Mesenchymal stem cell of Wharton's jelly (primary cell): ENCODE data around the genes TMED10 and IFT43.

DNA sequence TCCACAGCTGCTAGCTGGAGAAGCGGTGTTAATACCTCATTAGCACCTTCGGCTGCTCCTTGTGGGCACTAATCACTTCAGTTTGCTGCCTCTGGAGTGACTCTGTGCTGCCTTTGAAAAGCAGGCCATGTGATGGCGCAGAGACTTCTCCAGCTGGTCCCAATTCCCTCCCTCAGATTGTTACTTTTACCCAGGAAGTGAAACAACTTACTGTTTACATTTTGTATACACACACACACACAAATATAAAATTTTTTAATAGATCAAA lies 41.4 kb upstream of the LTBP2 start:
- CAGE, long polyA plus RNA = no peak

GRCh38 chr14:74916891-74917457 lies 6.1 kb downstream of the RPS6KL1 start:
- CAGE, long polyA plus RNA = no peak

DNA sequence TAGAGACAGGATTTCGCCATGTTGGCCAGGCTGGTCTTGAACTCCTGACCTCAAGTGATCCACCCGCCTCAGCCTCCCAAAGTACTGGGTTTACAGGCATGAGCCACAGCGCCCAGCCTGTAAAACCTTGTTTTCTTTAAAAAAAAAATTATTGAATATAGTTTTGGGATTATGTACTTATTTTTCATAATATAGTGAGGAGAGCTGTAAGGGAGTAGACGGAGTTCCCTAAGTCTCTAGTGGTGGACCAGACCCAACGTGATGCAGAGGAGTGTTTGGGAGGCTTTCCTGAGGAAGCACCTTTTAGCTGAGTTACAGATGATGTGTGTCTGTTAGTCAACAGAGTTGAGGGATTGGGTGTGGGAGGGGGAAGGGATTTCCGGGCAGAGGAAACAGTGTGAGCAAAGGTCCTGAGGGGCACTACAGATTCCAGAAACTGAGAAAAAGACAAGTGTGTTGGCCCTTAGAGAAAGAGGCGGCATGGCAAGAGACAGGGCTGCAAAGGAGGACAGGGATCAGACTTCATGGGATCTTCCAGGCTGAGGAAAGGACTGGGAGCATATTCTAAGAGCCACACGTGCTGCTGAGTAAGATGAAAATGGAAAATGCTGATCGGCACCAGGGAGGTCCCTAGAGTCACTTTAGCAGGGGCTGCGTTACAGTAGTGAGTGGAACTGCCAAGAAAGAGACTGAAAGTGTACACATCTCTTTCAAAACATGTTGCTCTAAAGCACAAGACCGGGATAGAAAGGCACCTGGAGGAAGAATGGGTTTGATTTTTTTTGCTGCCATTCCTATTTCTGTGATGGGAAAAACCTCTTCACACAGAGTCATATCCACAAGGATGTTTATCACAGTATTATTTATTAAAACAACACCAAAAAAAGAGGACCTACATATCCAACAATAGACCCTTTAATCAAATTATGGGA lies 9.4 kb upstream of the RPS6KL1 start:
- CAGE, long polyA plus RNA = no peak

DNA sequence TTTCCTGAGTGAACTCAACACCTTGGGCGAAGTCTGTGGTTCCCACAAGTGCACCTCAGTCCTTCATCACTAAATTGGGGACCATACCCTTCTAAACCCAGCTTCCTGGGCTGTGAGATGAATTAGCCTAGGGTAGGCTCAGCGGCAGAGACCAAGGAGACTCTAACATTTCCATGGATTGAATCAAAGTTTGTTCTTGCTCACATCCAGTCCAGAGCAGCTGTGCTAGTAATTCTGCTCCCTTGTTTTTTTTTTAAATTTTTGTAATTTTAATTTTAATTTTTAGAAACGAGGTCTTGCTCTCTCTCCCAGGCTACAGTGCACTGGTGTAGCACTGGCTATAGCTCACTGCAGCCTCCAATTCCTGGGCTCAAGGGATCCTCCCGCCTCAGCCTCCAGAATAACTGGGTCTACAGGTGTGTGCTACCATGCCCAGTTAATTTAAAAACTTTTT lies 2.5 kb upstream of the PGF start:
- CAGE, long polyA plus RNA = no peak

GRCh38 chr14:75049126-75050243 lies 1.8 kb downstream of the MLH3 start:
- CAGE, long polyA plus RNA = no peak

DNA sequence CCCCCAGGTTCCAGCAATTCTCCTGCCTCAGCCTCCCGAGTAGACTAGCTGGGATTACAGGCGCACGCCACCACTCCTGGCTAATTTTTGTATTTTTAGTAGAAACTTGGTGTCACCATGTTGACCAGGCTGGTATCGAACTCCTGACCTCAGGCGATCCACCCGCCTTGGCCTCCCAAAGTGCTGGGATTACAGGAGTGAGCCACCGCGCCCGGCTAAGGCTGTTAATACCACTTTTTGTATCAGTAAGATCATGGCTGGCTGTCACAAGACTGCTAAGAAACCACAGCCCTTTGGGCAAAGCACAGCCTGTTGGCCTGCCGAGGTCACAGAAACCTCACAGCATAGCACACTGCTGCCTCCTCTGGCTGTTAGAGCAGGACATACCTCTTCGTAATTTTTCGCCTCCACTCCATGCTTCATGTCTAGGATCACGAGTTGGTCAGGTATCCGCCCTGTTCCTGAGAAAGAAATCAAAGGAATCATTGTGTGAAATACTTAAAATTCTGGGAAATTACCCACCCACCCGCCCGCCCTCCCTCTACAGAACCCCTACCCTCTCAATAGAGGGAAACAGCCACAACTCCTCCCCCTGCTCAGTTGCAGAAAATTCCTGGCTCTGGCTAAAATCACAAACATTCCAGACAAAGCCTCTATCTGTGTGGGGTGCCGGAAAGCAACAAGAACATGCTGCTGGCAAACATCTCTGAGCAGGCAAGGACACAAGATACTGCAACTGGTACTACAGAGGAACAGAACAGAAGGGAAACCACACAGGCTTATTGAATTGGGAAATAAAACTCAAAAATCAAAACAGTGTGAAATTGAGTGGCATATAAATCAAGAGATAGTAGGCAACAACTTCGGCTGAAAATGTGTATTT lies 20.7 kb upstream of the NEK9 start:
- CAGE, long polyA plus RNA = no peak

DNA sequence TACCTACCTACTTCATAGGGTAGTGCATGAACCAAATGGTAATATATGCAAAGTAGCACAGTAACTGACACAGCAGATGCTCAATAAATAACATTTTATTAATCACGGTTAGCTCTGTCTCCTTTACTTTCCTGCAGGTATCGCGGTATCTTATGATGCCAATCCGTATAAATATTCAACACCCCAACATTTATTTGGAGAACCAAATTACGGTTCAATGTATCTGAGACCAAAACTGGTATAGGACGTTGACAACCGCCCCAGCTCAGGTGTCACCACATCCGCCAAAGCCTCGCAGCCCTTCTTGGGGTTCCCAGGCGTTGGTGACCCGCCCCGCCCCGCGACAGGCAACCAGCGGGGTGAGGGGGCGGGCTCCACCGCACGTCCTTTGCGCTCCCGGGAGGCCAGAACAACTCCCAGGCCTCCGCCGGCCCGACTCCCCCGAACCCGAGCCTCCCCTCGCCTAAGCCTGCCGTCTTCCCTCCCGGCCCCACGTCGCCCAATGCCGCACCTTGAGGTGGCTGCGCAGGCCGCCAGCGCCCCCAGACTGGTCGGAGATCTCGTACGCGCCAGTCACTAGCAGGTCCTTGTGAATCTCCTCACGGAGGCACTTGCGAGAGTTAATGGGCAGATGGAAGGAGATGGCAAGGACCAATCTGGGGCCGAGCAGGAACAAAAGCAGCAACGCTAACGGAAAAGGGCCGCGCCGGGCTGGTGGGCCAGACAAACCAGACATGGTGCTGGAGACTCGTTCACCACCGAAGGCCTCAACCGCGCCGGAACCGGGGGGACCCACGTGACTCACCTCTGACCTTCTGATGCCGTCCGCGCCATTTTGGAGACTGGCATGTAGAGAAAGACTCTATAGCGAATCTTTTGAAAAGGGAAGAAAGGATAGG lies at the start of gene TMED10:
Gene TMED10, minus strand, starts transcription at position 769 of the 899 bp plus-strand sequence.
- CAGE, long polyA plus RNA = start-site peak on the minus strand centred at position 759 of the sequence, 34 bp wide, 1,944 and 2,372 reads in 2 replicates

- CAGE, long polyA plus RNA = no peak
Measured at GRCh38 chr14:75249394-75250406, 28.9 kb upstream of the FOS start.

- CAGE, long polyA plus RNA = no peak
Measured at GRCh38 chr14:75315130-75315540, 36.5 kb downstream of the FOS start.

- CAGE, long polyA plus RNA = no peak
Measured at GRCh38 chr14:75436985-75437716, 9.3 kb downstream of the JDP2 start.

- CAGE, long polyA plus RNA = no peak
Measured at GRCh38 chr14:75449670-75449964, 21.8 kb downstream of the JDP2 start.

DNA sequence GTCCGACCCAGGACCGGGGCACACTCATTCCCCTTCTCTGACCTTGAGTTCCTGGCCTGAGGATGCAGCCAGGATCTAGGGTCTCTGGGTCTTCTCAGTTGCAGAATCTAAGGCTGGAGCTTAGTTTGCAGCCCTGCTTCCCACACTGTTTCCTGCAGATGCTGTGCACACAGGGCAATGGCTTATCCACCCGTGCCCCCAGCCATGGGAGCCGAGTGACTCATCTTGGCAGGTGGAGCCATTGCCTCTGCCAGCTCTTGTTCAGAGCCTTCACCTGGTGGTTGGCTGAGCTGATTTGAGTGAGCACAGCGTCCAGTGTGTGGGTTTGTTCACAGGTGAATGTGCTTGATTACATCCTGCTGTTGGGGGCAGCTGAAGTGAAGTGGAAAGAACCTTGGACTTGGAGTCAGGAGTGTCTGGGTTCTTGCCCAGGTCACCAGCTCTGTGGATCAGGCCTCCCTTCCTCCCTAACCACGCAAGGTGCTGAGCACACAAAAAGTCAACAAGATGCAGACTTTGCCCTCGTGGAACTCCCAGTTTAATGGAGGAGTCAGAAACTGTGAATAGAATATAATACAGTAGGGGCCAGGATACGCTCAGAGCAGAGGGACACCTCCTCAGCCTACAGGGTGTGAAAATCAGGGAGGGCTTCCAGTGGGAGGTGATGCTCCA lies 22.6 kb downstream of the JDP2 start:
- CAGE, long polyA plus RNA = no peak

DNA sequence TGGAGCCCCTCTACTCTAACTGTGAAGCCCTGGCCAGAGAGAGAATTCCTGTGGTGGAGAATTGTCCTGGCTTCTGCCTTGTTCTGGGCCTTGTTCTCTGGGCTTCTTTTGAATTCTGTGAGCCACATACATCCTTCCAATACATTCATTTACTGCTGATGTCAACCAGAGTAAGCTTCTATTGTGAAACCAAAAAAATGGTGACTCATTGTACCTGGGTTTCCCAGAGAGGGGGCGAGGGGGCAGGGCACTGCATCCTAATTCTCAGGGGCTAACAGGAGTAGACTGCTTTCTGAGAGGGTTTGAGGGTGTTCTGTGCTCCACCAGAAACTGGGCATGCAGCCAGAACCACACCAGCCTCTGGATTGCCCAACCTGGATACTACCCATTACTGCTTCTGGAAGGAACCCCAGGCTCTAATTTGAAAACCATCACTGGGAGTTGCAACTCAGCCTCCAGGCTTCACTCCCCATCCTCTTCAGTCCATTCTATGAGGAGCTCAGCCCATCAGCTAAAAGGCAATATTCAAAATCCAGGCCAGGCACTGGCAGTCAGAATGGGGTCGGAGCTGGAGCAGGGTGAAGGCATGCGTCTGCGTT lies 18.6 kb upstream of the FLVCR2 start:
- CAGE, long polyA plus RNA = no peak

DNA sequence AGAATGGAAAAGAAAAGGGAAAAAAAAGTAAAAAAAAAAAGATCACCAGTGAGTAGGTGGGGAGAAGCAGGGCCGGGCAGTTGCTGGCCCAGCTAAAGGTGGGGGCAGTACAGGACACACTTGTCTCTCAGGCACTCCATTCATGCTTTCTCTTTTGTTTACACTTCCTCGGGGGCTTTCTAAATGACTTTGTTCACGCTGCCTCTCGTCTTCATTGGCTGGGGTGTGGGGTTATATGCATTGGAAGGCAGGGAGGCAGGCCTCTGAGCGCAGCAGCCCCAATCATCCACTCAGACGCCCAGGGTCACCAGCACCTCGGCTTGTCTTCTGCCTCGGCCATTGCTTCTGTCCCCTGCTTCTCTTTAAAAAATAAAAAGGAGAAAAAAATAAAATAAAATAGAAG lies 394 bp downstream of the TGFB3 start:
- CAGE, long polyA plus RNA = no peak

DNA sequence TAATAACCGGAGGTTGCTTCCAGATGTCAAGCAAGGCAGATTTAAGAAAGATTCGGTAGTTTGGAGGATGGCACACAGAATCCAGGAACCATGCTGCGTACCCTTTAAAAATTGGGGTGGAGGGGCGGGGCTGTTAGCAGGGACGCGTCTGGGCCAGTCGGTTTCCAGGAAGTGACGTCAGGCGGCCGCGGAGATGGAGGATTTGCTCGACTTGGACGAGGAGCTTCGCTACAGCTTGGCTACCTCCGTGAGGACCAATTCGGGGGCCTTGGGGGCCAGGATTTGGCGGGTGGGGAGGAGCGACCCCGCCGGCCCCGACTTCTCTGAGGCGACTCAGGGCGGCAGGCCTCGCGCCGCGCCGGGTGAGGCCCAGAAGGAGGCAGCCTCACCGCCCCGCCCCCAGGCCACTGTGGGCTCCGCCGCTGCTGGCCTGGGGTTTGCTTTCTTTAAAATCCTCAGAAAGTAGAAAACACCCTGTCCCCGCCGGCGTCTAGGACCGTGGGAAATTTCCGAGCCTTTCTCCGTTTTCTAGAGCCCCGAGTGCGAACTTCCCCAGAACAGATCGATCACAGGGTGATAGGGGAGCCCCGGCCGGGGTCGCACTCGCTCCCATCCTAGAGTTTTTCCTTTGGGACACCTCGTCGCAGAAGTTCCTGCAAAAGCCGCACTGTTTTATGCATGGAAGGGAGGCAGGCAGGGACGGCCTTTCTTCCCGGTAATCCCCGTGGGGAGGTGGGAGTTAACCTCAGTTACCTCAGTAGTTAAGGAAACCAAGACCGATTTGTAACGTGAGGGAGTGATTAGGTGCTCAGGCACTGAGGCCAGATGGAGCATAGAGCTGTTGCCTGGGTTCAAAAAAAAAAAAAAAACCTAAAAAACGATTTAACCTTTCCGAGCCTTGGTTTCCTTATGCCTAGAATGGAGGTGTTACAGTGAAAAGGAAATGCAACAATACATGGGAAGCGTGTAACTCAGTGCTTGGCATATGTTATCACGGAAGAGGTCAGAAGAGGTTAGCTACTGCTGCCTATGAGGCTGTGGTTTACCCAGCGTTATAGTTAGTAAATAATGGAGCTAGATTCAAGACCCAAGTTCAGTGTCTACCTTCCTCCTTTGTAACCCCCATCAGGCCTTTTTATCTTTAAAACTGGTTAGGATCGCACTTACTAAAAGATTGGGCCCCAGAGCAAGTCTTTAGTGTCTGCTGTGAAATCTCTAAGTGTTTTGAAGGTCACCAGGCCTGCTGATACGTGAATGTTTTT lies at the start of gene IFT43:
Gene IFT43, plus strand, starts transcription at position 170 of the 1,262 bp plus-strand sequence.
- CAGE, long polyA plus RNA = no peak

- CAGE, long polyA plus RNA = no peak
Measured at GRCh38 chr14:76348787-76349372, 27.1 kb upstream of the ESRRB start.

- CAGE, long polyA plus RNA = no peak
Measured at GRCh38 chr14:76476430-76476629, 100.4 kb downstream of the ESRRB start.

DNA sequence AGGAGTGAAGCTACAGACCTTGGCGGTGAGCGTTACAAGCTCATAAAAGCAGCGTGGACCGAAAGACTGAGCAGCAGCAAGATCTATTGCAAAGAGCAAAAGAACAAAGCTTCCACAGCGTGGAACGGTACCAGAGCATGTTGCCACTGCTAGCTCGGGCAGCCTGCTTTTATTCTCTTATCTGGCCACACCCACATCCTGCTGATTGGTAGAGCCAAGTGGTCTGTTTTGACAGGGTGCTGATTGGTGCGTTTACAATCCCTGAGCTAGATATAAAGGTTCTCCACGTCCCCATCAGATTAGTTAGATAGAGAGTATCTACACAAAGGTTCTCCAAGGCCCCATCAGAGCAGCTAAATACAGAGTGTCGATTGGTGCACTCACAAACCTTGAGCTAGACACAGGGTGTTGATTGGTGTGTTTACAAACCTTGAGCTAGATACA lies 160.2 kb downstream of the ESRRB start:
- CAGE, long polyA plus RNA = no peak

DNA sequence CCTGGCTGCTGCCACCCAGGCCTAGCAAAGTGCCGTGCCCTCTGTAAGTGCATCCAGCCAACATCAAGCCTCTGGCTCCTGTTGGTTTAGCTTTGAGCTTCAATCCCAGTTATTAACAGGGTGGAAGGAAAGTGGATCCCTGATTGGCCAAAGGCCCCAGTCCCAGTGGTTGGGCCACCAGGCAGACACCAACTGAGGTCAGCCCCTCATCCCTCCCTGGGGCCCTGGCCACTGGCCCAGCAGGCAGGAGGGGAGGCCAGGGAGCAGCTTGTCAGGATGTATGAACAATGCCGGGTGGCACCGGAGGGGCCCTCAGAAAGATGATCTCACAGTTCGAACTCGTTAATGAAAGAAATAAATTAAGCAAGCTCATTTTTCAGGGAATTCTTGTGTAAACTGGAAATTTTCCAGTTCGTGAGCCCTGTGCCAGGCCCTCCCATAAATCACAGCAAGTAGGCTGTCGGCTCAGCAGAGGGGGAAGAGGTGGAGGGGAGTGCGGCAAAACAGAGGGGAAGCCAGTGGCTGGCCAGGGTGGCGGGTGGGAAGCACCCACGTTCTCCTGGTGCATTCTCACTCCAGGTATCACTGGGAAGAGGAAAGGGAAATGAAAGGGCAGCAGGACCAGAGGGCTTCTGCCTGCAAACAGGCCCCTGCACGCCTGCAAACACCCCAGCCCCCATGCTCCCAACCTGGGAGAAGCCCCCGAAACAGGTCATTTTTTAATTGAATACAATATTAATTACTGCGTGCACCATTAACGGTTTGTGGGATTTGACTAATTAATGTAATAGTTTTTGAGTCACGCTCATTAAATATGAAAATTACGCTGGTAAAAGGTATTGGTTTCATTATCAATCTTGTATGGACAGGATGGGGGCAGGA lies 176.9 kb upstream of the VASH1 start:
- CAGE, long polyA plus RNA = no peak

- CAGE, long polyA plus RNA = no peak
Measured at GRCh38 chr14:76773501-76774133, 12.3 kb downstream of the VASH1 start.